Ishikawa (cell line): ENCODE measurements around the genes PLA2G10, NPIPA1 and MARF1.

DNA sequence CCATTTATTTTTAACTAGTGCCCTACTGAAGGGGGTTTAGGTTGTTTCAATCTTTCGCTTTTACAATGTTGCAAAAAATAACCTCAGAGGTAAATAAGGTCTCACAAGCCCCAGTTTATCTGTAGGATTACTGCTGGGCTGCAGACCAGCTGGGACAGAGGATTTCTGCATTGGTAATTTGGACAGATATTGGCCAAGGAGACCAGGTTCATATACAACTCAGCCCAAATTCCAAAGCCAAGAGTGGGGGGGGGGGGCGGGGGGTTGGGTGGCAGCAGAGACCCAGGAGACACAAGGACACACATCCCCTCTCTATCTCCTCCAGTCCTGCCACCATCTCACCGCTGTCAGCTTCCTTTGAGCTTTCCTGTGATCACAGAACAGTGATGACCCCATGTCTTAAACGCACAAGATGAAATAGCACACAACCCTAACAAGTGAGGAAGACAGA is 274.9 kb downstream of the PARN start:
- RRBS: no CpG with 5 or more reads among the region's 4 CpGs

GRCh38 chr16:14629027-14629442 is 1.0 kb downstream of the PARN start:
- RRBS: no CpG with 5 or more reads among the region's 8 CpGs

- RRBS: 9% methylated on average over 2 of the region's 9 CpGs
Observed at GRCh38 chr16:14672378-14673091, 21.6 kb downstream of the PLA2G10 start.

GRCh38 chr16:14694110-14694663 is at the start of gene PLA2G10:
Gene PLA2G10, minus strand, starts transcription at chr16:14694308.
- RRBS: no CpG with 5 or more reads among the region's 34 CpGs

DNA sequence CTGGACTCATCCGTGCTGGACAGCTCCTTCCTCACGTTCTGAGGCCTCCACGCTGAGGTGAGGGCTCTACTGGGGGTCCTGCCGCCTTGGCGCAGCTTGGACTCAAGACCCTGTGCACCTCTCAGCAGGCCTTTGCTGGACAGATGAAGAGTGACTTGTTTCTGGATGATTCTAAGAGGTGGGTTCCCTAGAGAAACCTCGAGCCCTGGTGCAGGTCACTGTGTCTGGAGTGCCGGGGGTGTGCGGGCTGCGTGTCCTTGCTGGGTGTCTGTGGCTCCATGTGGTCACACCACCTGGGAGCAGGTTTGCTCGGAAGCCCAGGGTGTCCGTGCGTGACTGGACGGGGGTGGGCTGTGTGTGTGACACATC is 2.0 kb upstream of the NPIPA1 start:
- RRBS: no CpG with 5 or more reads among the region's 13 CpGs

DNA sequence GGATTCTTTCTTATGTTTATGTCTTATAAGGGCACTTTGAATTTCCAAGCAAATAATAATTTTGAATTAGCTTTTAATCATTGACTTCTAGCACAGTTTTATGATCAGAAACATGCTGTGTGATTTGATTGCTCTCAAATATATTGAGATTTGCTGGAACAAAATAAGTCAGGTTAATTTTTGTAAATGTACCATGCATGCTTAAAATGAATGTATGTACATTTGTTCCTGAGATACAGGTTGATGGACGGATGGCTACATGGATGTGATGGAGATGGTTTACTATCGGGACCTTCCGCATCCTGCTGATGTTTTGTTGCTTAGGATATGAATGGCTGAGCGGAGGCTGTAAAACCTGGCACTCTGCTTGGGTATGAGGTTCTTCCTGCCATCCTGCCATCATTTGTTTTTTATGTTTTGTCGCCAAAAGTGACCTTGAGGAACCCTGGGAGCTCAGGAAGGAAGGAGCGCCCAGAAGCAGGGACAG is at the start of gene NPIPA1:
NPIPA1 (plus strand) TSS at position 309 of the 487 bp plus-strand sequence.
- RRBS: no CpG with 5 or more reads among the region's 6 CpGs

DNA sequence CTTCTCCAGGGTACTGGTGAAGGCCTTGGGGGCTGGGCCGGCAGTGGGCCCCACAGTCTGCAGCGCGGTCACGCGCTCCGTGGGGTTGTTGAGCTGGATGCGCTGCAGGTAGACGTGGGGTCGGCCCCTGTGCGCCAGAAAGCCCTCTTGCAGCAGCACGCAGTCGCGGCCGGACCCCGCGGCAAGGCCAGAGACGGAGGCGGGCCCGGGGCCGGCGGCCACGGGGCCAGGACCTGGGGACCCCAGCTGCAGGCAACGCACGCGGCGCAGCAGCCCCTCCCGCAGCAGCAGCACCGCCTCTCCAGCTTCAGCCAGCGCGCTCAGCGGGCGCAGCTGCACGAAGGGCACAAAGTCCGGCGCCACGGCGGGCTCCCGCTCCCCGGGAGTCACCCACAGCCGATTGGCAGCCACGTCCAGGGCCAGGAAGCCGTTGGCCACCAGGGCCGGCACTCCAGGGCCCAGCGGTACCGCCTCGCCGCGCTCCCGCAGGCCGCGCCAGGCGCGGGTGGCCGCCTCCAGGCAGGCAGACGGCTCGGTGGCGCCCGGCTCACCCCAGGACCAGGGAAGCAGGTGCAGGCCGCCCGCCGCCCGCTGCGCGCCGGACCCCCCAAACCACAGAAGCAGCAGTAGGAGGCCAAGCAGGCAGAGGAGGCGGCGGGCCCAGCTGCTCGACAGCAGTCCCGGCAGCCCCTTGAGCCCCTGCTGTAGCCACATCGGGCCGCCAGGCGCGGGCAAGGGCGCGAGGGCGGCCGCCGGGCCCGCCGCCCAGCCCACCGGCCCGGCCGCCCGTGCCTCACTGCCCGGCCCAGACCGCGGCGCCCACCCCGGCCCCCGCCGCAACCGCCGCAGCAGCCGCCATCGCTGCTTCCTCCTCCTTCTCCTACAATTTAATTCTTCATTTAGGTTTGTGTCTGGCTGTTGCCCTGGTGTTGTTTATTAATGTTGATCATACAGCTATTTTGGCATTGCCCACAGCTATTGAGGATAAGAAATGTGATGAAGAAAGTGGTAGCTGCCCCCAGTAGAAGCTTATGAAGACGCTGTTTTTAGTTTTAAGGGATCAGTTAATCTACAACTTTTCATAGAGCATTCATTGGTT is 15.0 kb downstream of the PDXDC1 start:
- RRBS: 90% methylated on average over 6 of the region's 96 CpGs

DNA sequence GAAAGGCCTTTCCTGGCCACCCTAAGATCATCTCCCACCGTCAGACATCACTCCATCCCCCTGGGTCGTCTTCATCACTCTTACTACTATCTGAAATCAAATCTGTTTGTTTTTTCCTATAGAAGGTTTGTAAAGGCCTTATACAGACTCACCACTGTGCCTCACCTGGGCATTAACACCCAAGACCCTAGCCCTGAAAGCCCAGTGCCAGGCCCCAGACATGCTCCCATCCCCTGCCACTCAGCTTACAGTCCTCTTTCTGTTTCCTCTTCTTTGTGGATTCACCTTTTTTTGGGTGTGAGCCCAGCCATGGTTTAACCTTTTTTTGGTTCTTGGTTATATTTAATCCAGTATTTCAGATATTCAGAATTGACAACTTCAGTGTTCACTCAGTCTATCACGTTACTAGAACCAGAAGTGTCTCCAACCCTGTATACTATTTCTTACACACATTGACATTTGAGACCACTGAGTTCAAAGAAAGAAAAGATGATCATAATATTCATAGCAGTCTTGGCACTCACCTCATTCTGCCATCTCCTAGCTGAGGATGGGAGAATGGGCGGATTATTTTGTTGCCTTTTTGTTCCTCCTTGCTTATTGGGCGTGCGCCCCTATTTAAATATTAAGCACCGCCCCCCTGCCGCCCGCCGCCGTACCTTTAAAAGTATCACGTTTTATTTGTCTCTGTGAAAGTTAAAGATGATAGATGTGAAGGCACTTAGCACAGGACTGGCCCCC is 30.9 kb downstream of the NTAN1 start:
- RRBS: no CpG with 5 or more reads among the region's 12 CpGs

DNA sequence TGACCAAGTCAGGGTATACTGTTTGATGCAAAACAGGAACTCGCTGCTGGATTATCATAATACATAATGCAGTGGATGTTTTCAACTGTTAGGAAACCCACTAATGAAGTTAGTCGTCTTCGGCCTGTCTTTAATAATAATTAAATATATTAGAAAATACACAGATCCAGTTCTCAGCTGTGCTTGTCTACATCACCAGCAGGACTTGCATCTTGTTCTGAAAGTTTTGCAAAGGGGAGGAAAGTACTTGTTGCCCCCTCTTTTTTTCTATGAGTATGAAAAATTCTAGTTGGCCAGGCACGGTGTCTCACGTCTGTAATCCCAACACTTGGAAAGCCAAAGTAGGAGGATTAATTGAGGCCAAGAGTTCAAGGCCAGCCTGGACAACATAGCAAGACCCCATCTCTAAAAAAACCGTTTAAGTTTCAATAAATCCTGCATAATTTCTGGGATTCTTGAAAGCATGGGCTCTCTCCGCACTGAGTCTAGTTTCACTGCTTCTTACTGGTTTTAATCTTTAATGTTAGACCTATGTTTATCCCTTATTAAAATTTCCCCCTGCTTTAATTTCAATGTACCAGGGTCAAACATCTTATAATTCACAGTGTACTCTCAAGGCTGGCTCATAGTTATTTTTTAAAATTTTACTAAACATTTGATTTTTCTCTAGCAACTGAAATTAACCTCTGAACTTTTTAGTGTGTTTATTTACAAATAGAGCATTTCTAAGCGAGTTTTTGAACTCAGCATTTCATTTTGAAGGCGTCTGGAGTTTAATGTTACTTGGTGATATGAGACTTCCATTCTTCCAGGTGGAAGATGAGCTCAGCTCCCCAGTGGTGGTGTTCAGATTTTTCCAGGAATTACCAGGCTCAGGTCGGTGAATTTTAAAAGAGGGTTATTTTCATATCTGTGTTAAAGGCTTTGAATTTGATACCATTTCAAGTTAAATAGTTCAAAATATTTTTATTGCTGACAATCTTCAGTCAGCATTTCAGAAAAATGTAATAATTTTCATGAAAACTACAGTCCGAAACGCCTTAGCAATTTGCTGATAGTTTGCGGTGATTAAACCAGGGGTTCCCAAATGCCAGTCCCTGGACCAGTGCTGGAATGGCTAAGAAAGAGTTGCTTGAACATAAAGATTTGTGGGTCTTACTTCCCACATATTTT is 29.7 kb downstream of the NTAN1 start:
- RRBS: no CpG with 5 or more reads among the region's 13 CpGs

GRCh38 chr16:15521228-15522297 is 87.2 kb downstream of the BMERB1 start:
- RRBS: no CpG with 5 or more reads among the region's 10 CpGs

GRCh38 chr16:15592082-15592702 is 50.8 kb downstream of the MARF1 start:
- RRBS: no CpG with 5 or more reads among the region's 19 CpGs

- RRBS: no CpG with 5 or more reads among the region's 8 CpGs
Observed at GRCh38 chr16:15604914-15605458, 38.0 kb downstream of the MARF1 start.

DNA sequence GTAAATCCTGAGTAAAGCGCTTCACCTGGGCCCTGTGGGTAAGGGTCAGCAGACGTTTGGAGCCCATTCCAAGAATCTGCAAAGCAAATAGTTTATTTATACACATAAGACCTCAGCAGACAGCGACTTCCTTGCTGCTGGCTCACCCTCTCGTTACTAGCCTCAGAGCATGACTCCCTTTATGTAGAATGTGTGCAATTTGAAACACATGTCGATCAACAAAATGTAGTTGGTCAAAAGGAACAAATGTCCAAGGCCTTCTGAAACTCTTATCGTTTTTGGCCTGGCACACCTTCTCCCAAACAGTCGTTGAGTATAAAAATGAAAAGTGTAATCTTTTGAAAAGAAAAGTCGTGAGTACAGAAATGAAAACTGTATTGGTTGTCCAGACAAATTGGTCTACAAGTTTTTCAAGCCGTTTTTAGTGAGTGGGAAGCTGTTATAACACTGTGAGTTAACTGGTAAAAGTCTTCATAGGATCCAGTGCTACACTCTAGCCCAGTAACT is 31.2 kb downstream of the MARF1 start:
- RRBS: no CpG with 5 or more reads among the region's 9 CpGs

DNA sequence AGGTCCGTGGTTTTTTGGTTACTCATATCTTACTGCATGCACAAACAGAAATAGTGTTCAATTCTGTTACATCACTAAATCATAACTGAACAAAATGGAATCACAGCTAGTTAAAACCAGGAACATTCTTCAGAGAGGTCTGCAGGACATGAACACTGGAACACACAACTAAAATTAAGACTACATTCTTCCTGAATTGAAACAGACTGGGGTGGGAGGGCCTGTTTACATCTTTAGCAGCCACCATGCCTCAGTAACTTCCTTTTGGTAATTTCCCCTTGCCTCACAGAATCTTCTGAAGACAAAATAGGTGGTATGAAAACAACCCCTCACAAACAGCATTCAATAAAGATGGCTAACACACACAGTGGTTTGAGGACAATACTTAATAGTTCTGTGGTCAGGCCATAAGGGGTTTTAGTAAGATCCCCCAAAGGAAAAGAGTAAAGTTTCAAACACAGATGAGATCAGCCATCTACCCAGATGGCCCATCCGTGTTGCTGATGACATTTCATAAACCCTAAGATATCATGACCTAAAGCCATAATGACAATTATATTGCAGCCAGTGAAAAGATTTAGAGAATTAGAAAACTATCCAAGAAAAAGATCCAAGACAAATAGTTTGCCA is 6.5 kb downstream of the MARF1 start:
- RRBS: no CpG with 5 or more reads among the region's 2 CpGs

DNA sequence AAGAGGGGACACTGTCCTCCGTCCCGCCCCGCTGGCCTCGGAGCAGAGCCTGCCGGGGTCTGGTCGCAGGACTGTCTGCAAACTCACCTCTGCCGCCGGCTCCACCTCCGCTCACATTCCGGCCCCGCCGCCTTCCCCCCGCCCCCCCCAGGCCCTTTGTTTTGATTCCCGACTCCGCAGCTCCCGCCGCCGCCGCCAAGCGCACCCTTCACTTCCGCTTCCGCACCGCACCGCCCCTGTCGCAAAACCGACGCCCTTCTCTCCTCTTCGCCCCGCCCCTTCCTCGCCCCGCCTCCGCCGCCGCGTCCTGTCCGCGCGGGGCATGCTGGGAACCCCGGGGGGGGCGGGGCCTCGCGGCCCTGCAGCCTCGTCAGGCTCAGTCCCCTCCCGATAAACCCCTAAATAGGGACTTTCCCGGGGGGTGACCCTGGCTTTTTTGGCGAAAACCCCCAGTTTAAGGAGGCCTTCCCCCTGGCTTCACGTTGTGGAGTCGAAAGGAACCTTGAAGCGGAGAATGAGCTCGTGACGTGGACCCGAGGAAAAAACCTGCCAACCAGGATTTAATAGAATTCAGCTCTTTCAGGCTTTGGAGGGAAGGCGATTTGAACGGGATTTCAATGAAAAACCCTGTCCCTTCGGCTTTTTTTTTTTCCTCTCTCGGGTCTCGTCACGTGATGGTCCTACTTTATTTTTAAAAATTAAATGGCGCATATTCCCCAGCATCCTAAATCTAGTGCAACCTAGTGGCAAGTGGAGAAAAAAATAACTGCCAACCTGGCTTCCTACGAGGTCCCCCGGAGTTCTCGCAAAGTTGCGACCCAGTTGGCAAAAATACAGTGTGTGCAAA is at the start of gene MARF1:
MARF1 (minus strand) TSS at position 224 of the 847 bp plus-strand sequence.
- RRBS: 1% methylated on average over 7 of the region's 63 CpGs

DNA sequence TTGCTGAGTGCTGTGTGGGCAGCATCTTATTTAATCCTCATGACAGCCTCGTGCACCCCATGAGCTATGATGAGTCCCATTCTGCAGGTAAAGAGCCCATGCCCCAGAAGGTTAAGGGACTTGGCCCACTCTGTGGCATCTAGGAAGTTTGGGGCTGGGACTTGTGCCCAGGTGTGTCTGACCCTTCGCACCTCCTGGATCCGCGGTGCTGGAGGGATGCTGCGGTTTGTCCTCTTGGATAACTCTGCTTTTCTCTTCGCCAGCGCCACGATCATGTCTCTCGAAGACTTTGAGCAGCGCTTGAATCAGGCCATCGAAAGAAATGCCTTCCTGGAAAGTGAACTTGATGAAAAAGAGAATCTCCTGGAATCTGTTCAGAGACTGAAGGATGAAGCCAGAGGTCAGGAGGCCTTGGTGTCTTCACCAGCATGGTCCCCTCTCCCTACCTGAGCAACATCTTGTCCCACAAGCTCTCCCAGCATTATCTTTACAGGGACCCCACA is 37.1 kb downstream of the NDE1 start:
- RRBS: no CpG with 5 or more reads among the region's 11 CpGs

DNA sequence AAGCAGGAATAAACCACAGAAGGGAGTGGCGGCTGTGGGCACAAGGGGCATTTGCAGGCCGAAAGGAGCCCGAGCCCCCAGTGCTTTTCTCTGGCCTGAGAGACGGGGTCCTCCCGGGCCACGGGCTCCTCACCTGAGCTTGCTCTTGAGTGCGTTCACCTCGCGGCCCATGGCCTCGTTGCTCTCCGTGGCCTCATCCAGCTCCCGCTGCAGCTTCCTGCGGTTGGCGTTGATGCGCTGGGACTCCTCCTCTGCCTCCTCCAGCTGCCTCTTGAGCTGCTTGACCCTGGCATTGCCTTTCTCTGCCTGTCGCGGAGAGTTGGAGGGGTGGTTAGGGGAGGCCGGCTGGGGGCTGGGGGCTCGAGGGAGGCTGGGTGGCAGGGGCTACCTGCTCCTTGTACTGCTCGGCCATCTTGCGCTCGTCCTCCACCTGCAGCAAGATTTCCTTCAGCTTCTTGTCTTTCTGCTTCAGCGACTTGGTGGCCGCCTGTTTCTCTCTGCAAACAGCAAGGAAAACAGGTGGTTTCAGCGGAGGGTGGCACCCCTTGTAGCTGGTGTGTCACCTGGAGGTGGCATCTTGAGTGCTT is 64.8 kb downstream of the NDE1 start:
- RRBS: no CpG with 5 or more reads among the region's 25 CpGs

DNA sequence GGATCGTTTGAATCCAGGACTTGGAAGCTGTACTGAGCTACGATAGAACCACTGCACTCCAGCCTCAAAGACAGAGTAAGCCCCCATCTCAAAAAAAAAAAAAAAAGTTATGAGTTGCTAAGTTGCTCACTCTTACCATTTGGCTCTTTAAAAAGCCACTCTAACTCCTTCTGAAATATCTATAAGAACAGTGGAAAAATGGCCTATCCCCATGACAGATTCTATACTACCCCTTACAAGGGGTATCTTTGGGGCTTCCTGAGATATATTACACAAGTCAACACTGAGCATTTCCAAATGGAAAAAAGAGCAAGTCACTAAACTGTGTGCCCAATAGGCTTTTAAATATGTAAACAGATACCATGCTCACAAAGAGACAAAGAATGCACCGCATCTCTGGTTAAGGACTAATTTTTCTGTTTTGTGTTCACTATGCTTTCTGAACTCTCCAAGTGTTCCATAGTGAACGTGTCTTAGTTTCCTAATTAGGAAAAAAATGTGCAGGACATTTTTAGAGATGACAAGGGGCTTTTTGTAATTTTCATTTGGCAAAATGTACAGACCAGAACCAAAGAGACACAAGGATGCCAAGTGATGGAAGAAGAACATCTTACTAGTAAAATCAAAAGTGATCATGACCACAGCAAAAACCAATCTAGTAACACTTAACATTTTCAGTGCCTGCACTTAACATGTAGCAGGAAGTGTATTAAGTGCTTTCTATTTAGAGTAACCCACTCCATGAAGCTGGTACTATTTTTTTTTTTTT is 21.7 kb downstream of the MYH11 start:
- RRBS: no CpG with 5 or more reads among the region's 4 CpGs

DNA sequence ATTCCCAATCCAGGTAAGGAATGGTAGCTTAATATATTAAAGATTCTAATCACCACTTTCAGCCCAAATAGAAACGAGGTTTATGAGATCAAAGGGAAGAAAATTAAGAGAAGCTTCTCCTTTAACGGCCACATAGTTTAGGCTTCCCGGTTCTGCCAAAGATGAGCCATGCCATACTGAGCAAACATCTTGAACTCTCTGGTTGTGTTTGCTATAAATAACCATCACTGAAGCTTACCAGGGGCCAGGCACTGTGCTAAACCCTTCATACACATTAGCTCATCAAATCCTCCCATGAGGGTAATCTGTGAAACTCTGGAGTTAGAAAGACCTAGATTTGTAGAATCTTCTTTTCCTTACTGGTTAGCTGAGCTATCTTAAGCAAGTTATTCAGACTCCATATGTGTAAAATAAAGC is 2.7 kb downstream of the MYH11 start:
- RRBS: no CpG with 5 or more reads among the region's 3 CpGs

GRCh38 chr16:15899639-15899976 is 11.2 kb upstream of the CEP20 start:
- RRBS: no CpG with 5 or more reads among the region's 3 CpGs